Penis (tissue), 1 donor: Measurements from ENCODE around the genes C18orf32, RPL17 and LIPG.

GRCh38 chr18:48454094-48454649 lies 45.0 kb upstream of the ZBTB7C start:
- PRO-cap: no peak

GRCh38 chr18:48548408-48549039 lies 9.7 kb downstream of the CTIF start:
- PRO-cap: no peak

GRCh38 chr18:48592444-48593382 lies 53.9 kb downstream of the CTIF start:
- PRO-cap: no peak

- PRO-cap: no peak
Observed at GRCh38 chr18:48666424-48667206, 127.8 kb downstream of the CTIF start.

DNA sequence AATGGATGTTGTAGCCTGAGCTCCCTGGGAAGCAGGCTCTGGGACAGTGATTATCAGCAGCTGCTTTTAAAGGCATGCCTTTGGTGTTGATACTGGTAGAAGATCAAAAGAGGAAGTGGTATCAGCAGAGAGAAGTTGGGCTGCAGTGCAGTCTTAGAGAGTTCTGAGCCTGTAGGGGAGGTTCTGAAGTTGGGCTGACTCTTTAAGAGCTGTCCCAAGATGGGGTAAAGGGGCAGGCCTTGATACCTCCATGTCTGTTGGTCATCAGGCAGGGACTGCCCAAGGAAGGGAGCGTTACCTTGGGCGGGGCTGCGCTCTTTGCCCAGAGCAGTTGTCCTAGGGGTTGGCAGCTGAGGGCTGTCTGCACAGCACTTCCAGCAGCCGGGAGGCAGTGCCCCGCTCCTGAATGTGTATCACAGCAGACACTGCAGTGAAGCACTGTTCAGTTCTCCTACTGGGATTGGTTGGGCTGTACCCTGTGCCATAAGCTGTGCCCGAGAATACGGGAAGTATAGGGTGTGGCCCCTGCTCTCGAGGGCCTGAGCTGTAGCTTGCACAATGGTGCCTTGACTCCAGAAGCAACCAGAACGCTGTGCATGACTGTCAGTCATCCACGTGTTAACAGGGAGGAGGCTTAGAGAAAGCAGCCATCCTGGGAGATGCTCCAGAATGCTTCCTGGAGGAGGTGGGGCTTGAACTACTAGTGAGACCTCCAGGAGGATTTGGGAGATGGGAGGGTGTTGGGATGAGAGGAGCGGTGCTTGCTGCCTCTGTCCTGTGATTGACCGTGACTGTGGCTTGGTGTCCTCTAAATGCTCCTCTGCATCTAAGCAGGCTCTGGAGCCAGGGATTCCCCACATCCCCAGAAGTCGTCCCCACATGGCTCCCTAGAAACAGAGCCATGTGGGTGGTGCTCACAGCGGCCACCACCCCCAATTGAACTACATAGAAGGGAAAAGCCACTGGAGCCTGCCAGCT lies 177.2 kb downstream of the CTIF start:
- PRO-cap: no peak

- PRO-cap: no peak
Observed at GRCh38 chr18:48797709-48798675, 152.8 kb downstream of the SMAD7 start.

- PRO-cap: no peak
Observed at GRCh38 chr18:48873213-48873677, 77.5 kb downstream of the SMAD7 start.

DNA sequence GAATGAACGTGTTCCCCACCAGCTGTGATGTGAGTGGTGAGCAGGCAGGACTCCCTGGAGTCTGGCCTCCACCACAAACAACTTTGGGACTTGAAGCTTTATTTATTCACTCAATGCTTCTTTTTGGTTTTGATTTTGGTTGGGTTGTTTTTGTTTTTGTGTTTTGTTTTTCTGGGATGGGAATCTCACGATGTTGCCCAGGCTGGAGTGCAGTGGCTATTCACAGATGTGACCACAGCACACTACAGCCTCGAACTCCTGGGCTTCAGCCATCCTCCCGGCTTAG lies 71.0 kb downstream of the SMAD7 start:
- PRO-cap: no peak

- PRO-cap: bidirectional peak, plus-strand start at chr18:48923143, minus-strand start at chr18:48923065
Observed at GRCh38 chr18:48922519-48923322, 28.0 kb downstream of the SMAD7 start.

DNA sequence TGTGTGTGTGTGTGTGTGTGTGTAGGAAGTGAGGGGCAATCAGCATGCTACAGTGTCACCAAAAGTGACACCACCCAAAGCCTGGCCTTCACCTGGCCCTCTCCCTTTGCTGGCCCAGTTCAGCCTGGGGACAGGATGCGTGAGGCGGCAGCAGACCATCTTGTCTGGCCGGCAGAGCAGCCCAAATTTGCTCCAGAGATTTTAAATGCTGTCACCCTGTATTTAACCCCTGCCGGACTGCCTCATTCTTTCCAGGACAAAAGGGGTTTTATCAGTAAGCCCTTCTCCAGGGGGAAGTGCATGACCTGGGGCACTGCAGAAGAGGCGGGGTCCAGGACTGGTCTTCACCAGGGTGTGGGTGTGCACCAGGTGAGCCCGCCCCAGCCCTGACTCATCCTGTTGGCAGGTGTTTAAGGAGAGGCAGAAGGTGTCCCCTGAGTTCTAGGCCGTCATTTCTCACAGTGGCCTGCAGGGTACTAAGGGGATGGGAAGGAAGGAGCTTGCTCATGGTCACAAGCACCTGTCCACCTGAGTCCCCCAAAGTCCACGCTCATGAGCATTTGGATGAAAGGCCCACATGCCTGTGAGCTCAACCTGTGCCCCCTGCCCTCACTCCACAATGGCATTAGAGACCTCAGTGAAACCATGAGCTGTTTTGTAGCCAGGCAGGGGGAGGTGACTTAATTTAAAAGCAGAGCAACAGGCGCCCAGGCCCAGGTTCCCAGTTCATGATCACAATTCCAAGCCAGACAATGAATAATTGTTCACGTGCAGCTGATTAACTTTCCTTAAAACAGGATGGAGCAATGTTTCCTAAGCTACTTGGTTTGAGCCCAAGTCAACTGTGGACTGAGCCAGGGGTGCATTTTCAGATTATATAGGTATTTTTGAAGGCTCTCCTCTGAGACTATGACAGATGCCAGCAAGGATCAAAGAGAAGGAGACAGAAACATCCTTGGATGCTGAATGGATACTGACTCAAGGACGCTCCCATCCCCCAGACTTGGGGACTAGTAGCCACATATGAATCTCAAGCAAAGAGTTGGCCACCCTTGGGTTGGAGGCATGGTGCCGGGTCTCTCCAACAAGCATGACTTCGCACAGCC lies 13.1 kb downstream of the SMAD7 start:
- PRO-cap: no peak

GRCh38 chr18:48951717-48952129 lies 958 bp upstream of the SMAD7 start:
- PRO-cap: bidirectional peak, plus-strand start at chr18:48951852, minus-strand start at chr18:48952018

DNA sequence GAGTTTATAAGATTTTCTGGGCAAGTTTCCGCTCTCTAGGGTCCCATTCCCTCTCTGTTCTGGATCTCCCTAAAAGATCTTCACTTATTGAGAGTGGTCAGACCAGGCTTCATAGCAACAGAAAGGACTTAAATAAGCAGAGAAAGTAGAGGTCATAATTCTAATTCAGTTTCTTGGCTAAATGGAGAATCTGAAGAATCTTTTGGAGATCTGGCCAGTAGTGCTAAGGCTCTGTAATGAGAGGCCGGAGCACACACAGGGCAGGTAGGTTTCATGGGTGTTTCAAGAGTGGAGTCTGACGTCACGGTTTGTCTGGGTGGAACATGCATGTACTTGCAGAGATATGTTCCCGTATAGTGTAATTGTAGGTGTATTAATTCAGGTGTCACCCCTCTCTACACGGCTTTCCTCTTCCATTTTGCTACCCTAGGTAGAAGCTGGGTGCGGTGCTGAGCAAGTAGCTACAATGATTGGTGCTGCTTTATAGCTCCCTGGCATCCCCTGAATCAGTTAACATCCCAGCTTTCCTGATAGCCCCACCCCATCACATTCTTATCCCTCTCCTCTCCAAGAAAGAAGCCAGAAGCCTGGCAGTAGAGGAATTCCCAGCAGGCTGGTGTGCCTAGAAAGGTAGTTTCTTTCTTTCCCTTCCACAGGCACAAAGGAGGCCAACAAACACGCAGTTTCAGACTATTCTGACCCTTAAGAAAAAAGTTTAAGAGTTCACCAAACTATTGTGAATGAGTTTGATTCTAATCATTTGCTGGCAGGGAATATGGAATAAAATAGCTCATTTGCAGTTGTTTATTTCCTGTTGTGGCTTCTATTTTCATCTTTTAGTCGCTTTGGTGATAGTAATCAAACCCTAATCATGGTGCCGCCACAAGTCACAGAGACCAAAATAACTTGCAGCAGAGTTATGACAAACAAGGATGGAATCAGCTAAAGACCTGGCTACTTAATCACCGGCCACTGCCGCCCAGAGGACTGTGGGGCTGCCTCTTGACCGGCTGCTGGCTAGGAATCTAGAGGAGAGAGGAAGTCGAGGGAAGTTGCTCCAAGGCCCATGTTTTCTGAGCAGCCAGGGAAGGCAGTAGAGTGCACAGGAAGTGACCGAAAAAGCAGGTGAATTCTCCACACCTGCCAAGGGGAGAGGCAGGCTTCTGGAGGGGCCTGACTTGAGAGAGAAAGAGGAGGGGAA lies 4.7 kb upstream of the SMAD7 start:
- PRO-cap: unidirectional peak, minus-strand start at position 238 of the sequence; unidirectional peak, plus-strand start at position 433 of the sequence; unidirectional peak, plus-strand start at position 982 of the sequence

DNA sequence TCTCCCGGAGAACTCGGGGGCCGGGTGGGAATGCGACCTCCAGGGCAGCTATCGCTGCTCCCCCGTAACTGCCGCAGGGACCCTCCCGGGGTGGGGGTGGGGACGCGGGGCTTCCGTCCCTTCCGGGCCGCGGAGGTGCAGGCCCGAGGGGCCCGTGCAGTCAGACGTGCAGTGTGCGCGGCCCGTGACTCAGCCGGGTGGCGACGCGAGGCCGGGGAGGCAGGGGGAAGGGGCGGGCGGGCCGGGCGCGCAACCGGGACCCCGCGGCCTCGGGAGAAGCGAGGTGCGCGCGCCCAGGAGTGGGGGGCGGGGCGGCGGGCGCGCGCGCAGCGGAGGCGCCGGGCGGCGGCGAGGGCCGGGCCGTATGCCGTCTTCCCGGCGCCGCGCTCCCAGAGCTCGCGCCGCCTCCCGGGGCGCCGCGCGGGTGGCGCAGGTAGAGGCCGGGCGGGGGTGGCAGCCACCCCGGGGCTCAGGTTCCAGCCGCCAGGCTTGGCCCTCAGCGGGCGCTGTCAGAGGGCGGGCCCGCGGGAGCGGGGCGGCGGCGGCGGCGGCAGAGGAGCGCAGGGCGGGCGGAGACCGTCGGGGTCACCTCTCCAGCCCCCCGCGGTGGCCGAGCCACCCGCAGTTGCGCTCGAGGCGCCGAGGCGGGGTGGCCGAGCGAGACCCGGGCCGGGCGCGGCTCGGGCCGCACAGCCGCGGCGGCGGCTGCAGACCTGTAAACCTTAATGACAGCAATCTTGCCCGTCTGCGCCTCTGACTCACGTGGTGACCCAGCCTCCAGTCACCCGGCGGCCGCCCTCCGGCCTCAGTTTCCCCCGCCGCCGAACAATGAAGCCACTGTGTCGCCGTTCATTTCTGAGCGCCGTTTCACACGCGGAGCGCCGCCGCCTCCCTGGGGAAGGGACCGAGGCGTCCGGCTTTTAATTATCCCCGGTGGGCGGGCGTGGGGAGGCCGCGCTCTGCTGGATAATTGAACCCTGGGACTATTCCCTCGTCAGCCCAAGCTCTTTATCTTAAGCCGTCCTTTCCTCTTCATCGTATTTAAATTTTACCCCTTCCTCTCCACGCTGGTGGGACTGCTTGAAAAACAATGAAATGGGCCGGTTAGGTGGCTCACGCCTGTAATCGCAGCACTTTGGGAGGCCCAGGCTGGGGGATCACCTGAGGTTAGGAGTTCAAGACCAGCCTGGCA lies 25.3 kb upstream of the SMAD7 start:
- PRO-cap: bidirectional peak, plus-strand start at position 140 of the sequence, minus-strand start outside the sequence; bidirectional peak, plus-strand start at position 512 of the sequence, minus-strand start at position 191 of the sequence; unidirectional peak, minus-strand start at position 894 of the sequence

- PRO-cap: no peak
Observed at GRCh38 chr18:48991538-48992586, 41.1 kb upstream of the SMAD7 start.

DNA sequence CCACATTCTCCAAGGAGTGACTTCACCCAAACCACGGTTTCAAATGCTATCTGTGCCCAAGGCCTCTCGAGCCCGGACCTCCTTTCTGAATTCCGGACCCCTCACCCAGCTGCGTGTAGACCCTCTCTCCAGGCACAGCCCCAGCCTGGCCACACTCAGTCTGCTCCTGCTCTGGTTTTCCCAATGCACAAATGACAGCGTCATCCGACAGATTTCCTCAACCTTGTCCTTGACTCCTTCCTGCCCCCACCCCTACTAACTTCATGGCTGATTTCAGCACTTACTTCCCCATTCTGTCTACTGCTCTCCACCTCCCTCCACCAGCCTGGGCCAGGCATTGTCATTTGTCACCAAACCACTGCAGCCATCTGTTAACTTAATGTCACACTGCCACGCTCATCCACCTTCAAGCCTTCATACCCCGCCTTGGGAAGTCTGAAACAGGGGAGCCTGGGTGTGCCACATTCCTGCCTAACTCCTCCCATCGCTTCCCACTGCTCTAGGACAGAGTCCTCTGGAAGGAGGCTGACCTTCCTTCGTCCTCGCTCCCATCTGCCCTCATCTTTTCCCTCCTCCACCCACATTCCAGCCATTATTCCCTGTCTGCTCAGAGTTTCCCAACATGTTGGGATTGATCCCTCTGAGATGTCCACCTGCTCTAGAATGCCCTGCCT lies 42.0 kb upstream of the SMAD7 start:
- PRO-cap: no peak

- PRO-cap: bidirectional peak, plus-strand start at chr18:49021769, minus-strand start at chr18:49021511
Observed at GRCh38 chr18:49021327-49022034, 70.7 kb upstream of the SMAD7 start.

GRCh38 chr18:49465265-49465829 lies 4.9 kb upstream of the DYM start:
- PRO-cap: no peak

GRCh38 chr18:49486905-49487993 lies at the start of gene C18orf32:
Gene C18orf32 (minus strand): TSS chr18:49487234.
- PRO-cap: bidirectional peak, plus-strand start at chr18:49487009, minus-strand start at chr18:49486978; bidirectional peak, plus-strand start at chr18:49487071, minus-strand start at chr18:49487093; bidirectional peak, plus-strand start at chr18:49487342, minus-strand start at chr18:49487222

GRCh38 chr18:49491570-49492658 lies at the start of gene RPL17:
Gene RPL17 (minus strand): TSS chr18:49492465.
- PRO-cap: bidirectional peak, plus-strand start at chr18:49491956, minus-strand start at chr18:49492015; bidirectional peak, plus-strand start at chr18:49492537, minus-strand start at chr18:49492479

DNA sequence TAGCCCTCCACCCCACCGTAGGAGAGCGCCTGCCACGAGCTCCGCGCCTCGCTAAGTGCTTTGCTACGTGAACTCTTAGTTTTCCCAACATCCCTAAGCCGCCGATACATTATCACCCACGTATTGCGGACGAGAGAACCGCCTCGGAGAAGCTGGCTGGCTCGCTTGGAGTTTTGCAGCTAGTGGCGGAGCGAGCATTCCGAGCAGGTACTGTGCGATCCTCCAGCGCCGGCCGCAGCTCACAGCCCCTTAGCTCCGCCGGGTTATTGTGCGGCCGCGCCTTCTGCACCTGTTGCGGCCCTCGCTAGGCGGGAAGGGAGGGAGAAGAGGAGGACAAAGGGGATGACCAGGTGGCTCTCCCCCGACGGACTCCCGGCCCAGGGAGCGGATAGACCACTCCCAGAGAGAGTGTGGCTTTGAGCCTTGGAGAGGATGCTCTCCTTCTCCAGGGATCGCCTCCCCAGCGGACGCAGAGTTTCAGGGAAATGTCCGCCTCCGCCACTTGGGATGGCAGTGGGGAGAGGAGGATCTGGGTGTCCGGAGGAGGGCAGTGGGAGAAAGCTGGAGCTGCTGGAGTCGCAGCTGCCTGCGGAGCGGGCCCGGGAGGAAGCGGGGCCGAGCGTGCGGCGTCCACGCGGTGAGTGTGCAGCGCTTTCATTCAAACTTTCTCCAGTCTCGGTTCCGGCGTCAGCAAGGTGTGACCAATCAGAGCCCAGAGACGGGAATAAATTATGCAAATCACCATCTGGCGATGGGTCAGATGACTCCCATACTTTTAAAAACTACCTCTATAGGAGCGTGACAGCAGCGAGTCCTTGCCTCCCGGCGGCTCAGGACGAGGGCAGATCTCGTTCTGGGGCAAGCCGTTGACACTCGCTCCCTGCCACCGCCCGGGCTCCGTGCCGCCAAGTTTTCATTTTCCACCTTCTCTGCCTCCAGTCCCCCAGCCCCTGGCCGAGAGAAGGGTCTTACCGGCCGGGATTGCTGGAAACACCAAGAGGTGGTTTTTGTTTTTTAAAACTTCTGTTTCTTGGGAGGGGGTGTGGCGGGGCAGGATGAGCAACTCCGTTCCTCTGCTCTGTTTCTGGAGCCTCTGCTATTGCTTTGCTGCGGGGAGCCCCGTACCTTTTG lies at the start of gene LIPG:
LIPG (plus strand) TSS at position 804 of the 1,131 bp plus-strand sequence.
- PRO-cap: no peak